SP-49 (cell line): ENCODE measurements around a stretch of chr2.

DNA sequence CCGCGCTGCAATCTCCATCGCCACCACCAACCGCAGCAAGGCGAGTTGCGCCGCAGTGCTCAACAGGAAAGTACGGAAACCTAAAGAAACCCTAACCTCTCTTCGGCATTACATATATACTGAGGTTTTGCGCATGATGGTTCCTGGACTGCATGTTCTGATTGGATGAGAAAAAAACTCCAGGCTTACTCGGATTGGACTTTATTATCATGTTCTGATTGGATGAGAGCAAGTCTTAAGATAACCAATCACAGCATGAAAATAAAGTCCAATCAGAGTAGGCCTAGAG, 75.9 kb downstream of the TEKT4 start:
- PRO-cap, result no peak

GRCh38 chr2:95025885-95026784, 627 bp downstream of the MAL start:
- PRO-cap, result no peak

DNA sequence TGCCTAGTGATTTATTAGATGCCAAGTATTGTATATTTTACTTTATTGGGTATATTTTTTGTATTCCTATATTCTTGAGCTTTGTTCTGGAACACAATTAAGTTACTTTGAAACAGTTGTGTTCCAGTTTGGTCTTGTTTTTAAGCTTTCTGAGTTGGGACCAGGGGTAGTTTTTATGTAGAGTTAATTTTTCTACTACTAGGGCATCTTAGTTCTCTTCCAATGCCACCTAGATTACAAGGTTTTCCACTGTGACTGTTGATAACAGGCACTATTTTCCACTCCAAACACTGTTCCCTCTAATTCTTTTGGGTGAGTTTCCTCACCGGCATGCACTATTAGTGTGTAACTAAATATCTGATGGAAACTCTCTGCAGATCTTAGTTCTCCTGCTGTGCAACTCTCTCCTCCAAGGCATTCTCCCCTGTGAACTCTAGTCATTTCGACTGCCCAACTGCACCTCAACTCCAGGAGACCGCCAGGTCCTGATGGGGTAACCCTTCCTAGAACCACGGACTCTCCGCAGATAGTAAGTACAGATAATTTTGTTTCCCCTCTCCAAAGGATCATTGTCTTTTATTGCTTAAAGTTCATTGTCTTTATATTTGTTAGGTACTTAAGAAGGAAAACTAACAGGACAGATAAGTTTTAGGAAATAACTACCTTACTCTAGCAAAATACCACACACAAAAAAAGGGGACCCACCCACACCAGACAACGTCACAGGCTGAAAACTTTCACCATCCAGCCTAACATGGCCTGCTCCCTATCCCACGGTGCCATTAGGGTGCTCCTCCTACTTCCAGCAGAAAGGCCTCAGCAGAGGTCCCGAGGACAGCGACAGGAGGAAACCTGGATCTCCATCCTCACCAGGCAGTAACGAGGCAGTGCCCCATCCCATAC, 36.5 kb downstream of the MRPS5 start:
- PRO-cap, result no peak

DNA sequence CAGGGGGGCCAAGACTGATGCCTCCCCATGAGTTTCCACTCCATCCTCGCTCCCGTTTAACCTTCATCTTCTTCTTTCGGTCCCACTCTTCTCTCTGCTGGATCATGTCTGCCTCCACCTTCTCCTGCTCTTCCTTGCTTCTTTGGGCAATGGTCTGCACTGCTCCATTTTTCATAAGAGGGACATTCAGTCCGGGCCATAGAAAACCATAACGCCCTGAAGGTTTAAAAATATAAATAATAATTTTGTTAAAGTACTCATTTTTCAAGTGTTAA, 13.5 kb downstream of the MRPS5 start:
- PRO-cap, result no peak

- PRO-cap, result no peak
Observed at GRCh38 chr2:95277131-95278018, 3.1 kb downstream of the PROM2 start.

DNA sequence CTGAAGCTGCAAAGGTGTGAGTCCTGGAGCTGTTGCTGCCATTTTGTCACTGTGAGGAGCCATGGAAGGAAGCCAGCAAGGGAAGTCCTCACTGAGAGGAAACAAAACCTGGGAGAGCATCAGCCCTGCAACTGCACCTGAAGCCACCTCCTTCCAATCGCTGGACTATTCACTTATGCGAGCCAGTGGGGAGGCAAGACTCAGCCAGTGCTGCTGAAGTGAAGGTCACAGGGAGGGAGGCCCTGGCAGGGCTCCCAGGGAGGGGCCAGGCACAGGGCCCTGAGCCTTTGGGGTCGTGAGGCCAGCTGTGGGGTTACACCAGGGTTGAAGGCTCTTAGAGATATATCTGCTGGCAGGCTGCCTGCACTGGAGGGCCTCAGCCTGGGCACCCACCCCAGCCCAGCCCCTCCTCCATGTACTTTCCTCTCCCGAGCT, 10.7 kb upstream of the FAHD2A start:
- PRO-cap, result no peak

DNA sequence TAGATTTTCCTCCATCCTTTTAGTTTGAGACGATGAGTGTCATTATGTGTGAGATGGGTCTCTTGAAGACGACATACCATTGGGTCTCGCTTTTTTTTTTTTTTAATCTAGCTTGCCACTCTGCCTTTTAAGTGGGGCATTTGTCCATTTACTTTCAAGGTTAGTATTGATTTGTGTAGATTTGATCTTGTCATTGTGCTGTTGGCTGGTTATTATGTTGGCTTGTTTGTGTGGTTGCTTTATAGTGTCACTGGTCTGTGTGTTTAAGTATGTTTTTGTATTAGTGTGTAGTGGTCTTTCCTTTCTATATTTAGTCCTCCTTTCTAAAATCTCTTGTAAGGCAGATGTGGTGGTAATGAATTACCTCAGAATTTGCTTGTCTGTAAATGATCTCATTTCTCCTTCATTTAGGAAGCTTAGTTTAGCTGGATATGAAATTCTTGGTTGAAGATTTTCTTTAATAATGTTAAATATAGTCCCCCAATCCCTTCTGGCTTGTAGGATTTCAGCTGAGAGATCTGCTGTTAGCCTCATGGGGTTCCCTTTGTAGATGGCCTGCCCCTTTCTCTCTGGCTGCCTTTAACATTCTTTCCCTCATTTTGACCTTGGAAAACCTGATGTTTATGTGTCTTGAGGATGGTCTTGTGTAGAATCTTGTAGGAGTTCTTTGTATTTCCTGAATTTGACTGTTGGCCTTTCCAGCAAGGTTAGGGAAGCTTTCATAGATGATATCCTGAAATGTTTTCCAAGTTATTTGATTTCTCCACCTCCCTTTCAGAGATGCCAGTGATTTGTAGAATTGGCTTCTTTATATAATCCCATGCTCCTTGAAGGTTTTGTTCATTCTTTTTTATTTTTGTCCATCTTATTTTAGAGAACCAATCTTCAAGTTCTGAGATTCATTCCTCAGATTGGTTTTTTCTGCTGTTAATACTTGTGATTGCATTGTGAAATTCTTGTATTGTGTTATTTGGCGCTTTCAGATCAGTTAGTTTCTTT, 164.2 kb downstream of the ANKRD36C start:
- PRO-cap, result no peak

DNA sequence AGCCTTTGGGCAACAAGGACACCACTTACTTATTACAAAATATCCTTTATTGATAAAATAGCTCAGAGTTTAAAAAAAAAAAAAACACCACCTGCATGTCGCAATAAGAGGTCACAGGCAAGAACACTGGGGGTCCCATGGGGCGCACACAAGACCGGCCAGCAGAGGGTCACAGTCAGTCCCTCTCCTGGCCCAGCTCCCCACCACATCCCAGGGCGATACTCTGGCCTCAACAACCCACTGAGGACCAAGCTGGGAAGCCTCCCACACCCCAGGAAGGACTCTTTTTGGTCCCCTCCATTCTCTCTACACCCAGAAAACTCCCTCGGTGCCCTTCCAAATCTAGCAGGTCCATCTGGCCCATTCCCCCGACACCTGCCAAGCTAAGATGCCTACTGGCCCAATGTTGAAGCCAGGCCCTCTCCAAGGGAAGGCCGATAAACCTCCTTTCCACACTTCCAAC, 3.5 kb downstream of the ADRA2B start:
- PRO-cap, result no peak

- PRO-cap, result no peak
Observed at GRCh38 chr2:96141940-96142522, 3.2 kb downstream of the DUSP2 start.

DNA sequence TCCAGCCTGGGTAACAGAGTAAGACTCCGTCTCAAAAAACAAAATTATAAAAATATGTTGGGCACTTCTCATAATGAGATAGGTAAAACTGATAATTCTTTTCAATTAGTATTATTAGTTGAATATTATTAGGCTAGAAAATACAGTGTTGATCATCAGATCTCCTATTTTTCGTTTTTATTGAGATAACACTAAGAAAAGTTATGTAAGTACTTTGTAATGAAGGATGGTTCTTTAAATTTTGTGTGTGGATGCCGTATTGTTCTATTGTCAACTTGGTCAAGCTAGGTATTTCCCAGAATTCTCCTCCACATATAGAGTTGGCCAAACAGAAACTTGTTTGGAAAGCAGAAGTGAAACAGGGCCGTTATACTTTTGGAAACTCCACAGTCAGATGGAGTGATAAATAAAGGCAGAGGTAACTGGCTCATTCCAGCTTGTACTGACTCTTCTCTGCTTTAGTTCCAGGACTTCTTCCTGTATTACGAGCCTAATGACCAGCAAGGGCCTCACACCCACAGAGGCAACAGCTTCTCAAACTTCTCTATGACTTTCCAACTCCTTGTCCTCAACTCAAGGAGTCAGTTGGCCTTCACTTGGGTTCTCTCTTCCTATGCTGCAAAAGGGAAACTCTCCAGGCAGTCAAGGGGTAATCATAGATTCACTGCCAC, 16.4 kb upstream of the STARD7 start:
- PRO-cap, result no peak

DNA sequence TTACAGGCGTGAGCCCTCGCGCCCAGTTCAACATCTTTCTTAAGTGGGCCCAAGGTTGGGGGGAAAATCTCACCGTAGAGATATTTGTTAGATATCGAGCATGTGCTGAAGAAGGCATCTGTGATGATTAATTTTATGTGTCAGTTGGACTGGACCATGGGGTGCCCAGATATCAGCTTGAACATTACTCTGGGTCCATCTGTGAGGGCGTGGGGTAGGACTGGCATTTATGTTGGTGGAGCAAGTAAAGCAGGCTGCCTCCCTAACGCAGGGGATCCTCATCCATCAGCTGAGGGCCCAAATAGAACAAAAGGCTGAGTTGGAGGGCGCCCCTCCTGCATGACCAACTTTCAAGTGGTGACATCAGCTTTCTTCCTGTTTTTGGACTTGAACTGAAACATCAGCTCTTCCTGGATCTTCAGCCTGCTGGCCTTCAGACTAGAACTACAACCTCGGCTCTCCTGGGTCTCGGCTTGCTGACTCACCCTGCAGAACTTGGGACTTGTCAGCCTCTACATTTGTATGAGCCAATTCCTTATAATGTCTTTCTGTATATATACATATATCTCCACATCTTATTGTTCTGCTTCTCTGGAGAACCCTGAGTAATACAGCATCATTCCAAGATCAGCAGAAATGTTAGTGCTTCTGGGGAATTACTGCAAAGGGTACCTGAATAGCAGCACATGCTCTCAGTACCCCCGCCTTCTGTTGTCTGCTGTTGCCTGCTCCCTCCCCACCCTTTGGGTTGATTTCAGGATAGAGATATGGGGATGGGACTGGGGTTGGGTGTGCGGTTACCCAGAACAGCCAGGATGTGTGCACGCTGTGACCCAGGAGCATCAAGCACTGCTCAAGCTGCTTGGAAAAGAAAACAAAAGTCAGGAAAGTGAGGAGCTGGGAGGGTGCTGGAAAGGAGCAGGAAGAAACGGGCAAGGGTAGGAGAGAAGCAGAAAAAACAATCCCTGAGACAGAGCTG, 20.0 kb downstream of the TMEM127 start:
- PRO-cap, result no peak

DNA sequence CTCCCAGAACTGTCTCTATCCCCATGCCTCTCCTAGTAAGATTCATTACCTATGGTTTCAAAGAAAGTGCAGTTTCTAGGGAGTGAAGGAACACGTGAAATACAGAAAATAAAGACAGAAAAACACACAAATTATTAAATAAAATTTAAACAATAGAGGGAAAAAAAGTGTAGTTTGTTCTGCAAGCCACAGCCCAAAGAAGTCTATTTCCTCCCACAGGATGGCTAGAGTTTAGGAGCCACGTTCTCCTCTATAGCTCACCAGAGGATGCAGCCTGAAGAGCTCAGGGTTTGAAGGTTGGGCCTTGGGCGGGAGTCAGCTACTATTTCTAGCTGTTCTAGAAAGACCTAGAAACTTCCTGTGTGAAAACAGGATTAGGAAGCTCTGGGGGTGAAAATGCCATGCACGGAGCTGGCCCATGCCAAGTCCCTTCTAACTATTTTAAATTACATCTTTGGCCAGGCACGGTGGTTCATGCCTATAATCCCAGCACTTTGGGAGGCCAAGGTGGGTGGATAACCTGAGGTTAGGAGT, 14.9 kb downstream of the TMEM127 start:
- PRO-cap, result no peak

DNA sequence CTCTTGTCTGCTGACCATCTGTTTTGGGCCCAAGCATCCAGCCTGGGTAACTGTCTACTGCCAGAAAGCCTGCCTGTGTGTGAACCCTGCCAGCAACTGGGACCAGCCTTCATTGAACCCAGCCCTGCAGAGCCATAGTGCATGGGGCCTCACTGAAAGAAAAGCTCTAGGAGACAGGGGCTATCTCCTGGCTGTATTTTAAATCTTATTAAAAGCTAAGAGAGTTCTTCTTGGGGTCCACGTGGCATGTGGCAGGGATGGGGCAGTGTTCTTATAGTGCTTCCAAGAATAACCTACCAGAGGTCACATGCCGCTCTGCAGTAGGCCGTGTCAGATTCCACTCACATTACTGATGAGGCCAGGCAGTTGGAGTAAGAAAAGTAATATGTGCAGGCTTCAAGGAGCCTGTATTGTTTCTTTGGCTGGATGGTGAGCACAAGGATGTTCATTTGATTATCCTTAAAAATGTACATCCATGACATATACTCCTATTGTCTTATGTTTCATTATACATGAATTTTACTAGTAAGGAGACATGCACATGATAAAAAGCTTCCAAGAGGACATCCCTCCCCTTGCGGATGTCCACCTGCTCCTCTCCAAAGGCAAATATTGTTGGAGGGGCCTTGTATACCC, 7.1 kb downstream of the TMEM127 start:
- PRO-cap, result no peak

DNA sequence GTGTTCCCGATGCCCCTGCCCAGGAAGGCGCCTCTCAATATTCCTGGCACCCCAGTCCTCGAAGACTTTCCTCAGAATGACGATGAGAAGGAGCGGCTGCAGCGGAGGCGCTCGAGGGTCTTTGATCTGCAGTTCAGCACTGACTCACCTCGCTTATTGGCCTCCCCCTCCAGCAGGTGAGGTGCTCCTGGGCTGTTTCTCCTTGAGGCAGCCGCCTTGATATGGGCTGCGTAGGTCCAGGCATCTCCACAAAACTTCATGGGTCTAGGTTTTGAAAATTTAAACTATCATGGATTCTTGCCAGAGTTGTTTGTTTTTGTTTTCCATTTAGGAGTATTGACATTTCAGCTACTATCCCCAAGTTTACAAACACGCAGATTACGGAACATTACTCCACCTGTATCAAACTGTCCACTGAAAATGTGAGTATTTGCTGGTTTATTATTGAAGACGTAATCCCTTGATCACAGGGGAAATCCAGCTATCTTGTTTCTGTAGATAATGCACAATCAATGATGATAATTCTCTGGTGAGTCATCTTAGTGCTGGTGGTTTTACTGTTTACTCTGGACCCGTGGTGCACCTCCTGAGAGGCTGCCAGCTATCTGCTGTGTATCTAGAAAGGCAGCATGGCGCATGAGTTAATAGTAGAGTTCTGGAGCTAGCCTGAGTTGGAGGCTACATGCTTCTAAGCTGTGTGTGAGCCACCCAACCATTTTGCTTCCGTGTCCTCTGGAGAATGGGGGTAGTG, 6.3 kb downstream of the NCAPH start:
- PRO-cap, result no peak

GRCh38 chr2:96407277-96408327, 72.0 kb downstream of the NCAPH start:
- PRO-cap, result no peak

DNA sequence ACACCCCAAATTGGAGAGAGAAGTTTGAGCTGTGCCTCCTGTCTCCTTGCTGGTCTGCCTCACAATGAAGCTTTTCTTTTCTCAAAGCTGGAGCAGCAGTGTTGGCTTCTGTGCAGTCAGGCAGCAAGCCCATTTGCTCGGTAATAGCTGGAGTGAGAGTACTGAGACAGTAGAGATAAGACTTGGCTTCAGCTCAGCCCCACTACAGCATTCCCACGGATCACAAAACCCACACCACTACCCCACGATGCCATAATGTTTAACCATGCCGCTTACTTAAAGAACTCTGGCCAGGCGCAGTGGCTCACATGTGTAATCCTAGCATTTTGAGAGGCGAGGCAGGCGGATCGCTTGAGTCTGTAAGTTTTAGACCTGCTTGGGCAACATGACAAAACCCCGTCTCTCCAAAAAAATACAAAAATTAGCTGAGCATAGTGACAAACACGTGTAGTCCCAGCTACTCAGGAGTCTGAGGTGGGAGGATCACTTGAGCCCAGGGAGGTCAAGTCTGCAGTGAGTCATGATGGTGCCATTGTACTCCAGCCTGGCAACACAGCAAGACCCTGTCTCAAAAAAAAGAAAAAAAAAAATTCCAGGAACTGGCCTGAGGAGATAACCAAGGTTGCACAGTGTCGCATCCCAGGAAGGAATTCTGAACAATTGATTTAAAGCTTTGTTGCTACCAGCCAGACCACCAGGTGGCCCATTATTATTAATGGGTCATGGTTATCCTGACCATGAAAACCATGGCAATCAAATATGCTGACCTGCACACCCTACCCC, 73.3 kb downstream of the NCAPH start:
- PRO-cap, result no peak

GRCh38 chr2:96470357-96471083, 34.6 kb downstream of the NEURL3 start:
- PRO-cap, result no peak

DNA sequence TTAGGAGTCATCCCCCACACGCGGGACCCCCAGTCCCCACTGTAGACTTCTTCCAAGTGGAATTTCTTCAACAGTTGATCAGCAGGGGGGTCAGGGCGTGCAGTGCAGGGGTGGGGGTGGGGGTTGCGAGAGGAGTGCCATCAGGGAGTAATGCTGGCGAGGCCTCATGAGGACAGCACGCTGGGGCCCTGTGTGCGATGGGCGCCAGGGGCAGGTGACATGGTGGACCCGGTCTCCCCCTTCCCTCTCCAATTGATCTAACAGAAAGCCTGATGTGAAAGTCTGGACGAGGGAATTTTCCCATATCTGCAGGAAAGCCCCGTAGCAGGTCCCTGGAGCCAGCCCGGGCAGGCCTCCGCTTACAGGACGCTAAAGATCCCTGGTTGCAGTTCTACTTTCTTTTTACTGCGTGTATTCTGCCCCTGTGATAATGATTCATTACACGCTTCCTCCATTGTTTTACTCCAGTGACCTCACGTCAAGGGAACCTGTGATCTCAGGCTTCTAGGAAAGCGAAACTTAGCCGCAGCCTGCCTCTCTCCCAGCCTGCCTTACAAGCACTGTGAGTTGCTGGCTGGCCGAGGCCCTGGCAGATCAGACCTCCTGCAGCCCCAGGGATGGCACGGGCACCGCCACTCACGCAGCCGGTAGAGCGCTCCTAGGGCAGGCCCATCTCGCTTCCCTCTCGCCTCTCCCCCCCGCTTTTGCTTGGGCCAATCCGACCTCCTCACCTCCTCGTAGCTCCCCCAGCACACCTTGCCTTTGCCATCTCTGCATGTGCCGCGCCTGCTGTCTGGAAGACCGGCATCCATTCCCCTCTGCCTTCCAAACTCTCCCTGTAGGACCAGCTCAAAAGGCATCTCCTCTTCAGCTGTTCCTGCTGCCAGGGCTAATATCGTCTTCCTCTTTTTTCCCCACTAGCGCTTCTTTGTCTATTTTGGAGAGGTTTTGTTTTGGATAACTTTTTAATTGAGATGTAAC, 19.2 kb downstream of the NEURL3 start:
- PRO-cap, result no peak

DNA sequence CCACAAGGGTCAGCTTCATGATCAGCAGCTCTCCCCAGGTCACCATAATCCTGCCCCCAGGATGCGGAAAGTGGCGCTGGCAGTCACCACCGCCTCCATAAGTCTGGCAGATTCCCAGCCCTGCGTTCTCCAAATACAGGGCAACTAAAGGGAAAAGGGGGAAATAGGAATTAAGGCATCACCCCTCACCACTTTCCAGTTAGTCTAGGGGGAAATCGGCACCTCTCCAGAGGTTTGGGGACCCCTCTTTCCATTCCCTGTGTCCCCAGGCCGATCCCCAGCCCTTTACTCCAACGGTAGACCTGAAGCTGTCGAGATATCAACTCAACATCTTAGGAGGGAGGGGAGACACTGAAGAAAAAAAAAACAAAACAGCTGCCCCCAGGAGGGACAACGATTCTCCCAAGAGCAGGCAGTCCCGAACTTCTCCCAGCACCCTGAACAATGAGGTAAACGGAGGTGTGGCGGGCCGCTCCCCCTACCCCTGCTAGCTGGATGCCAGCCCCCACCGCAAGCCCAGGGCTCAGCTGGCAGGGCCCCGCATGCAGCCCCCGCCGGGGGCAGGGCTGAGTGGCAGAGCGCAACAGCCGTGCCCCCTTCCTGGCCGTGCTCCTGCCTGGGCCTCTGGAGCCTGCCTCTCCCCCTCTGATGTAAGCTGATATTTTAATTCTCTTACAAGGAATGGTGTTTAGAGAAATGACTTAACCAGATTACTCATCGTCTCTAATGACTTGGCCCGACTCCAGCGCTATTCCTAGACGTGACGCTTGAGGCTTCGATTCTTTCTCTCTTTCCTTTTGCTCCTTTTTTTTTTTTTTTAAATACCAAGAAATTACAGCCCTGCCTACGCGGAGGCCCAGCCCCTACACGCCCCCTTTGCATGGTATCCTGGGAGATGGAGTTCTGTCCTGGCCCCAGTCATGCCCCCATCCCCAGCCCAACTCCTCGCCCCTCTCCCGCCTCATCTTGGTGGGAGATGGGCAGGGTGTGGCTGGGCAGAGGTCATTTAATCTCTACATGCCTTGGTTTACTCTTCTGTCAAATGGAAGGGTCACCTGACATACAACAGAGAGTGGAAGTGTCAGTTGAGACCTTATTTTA, 4.7 kb upstream of the ARID5A start:
- PRO-cap, result no peak

- PRO-cap, result no peak
Observed at GRCh38 chr2:96533251-96534200, 3.0 kb upstream of the ARID5A start.